ENCODE measurements around a stretch of chr2.

DNA sequence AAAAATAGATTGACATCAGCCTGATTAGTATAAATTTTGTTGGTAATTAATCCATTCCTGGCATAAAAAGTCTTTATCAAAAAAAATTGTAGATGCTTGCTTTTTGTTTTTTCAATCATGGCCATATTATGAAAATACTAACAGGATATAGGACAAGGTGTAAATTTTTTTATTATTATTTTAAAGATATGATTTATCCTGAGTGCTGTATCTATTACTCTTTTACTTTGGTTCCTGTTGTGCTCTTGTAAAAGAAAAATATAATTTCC is 47.3 kb downstream of the FEZ2 start:
- PRO-cap: no peak
- RAMPAGE, long total RNA, 3 experiments: no peak in any of the 3 experiments

GRCh38 chr2:36962884-36963463 is 3.4 kb downstream of the STRN start:
- PRO-cap: no peak
- RAMPAGE, long total RNA, 3 experiments: no peak in any of the 3 experiments

GRCh38 chr2:37089414-37090088 is 5.2 kb downstream of the GPATCH11 start:
- PRO-cap: no peak
- RAMPAGE, long total RNA, 3 experiments: no peak in any of the 3 experiments

DNA sequence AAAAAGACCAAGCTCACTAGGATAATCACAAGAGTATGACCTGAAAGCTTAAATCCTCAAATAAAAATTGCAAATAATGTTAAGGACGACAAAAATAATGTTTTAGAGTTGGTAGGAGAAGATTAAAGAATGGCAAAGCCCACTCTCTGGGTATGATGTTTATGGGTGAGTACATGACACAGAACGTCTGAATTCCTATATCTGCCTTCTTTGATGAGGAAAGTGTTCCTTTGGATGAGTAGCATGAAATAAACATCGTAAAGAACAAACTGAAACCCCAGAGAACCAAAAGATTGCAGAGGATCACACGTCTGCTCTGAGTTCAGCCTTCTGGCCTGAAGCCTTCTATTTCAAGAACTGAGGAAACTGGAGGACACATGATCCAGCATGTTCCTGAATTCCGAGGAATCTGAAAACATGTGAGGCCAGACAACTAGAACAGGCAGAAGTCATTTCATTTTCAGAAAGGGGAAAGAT is 8.6 kb downstream of the SULT6B1 start:
- PRO-cap: no peak
- RAMPAGE, long total RNA, 3 experiments: no peak in any of the 3 experiments

DNA sequence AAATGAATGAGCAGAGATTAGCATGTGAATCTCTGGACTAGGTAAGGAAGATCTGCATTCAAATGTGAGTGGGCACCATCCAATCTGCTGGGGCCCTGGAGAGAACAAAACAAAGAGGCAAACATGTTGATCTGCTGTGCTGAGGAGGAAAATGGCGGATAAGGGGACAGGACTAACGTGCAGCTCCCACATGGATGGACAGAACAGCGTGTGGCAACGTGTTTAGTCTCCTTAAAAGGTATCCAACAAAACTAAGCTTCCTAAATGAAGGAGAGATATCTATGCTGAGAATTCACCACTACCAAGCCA is 9.7 kb downstream of the CEBPZOS start:
- PRO-cap: no peak
- RAMPAGE, long total RNA, 3 experiments: no peak in any of the 3 experiments

DNA sequence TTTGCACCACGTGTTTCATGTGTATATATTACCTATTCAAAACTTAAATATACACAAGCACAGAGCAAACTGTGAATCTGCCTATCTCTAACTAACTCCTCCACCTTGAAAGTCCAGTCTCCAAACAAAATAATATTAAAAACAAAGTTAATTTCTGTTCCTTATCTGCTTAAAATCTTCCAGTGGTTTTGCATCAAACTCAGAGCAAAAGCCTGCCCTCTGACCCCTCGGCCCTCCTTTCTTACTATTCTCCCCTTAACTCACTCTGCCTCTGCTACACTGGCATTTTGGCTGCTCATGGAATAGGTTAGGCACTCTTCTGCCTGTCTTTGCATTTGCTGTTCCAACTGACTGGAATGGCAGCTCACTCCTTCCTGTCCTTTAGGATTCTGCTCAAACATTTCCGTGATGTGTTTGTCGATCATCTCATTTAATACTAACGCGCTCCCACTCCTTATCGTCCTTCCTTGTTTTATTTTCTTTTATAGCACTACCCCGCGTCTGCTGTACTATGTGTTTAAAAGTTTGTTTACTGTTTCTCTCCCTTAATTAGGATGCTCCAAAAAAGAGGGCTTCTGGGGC is 861 bp downstream of the CEBPZ start:
- PRO-cap: no peak
- RAMPAGE, long total RNA, 3 experiments: no peak in any of the 3 experiments

GRCh38 chr2:37324841-37325572 is 374 bp upstream of the PRKD3 start:
- PRO-cap: bidirectional peak, plus-strand start at chr2:37324909, minus-strand start at chr2:37324726
- RAMPAGE, long total RNA, 3 experiments: no peak in any of the 3 experiments

DNA sequence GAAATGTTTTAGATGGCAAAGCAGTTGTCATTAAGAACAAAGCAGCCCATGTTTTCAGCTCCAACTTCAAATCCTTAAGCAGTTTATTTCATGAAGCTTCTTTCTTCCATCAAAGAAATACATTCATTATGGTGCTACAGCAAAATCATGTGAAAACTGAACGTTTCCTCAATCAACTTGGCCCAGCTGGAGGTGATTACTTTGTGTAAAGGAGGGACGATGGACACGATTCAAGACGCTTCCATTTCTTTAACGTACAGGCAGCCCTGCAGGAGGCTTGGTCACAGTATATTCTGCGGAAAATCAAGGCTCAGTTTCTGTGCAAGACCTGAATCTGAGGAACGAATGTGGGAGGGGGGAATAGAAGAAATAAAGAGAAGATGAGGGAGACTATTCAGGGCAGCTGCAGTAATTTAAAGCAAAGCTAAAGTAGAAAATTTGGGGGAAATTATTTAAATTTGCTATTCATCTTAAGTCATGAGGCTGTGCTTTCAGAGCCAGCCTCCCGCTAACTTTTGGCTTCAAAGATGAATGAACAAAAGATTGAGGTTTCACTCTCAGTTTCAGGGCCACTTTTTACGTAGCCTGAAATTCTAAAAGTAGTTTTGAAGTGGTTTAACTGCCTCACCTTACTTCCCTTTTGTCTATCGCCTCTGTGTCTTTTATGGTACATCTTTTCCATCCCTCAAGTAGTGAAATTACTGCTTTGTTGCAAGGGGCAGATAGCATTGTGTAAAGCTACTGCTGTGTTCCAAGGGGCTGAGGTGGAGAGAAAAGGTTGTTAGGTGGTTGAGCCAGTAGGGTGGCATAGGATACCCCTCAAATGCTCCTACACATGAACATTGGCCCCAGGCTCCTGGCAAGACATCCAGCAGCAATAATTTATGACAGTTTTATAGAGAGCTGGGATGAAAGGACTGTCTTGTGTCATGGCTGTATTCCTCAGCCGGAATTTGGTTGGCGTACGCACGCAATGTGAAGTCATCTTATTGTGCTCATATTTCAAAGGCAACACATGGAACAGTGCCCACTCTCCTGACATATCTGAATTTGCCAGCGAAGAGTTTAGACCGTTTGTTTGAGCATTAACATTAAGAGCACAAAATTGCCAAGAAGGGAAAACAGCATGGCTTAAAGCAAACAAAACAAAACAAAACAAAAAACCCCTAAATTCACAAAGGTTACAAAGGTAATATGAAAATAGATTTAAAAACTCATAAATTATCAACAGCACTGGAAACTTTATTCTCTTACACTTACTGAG is 32.0 kb downstream of the QPCT start:
- PRO-cap: no peak
- RAMPAGE, long total RNA, 3 experiments: no peak in any of the 3 experiments

DNA sequence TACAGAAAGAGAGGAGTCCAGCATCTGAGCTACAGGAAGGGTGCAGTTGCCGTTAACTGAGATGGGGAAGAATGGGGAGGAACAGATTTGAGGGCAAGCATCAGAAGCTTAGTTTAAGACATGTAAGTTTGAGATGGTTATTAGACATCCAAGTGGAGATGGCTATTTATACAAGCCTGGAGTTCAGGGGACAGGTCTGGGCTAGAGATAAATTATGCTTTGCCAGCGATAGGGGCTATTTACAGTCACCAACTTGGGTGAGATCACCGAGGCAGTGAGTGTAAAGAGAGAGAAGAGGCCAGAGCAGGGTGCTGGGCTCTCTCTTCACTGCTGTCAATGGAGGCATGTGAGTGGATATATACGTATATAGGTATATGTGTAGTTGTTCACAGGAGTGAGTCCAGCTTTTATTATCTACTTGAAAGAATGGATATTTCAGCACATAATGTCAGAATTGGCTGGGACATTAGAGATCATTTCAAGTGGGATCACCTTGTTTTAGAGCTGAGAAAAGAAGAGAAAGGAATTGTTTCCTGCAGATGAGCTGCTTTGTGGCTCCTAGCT is 81.0 kb downstream of the QPCT start:
- PRO-cap: no peak
- RAMPAGE, long total RNA, 3 experiments: no peak in any of the 3 experiments

- PRO-cap: no peak
- RAMPAGE, long total RNA, 3 experiments: no peak in any of the 3 experiments
Measured at GRCh38 chr2:37561624-37562177, 109.7 kb downstream of the CDC42EP3 start.

DNA sequence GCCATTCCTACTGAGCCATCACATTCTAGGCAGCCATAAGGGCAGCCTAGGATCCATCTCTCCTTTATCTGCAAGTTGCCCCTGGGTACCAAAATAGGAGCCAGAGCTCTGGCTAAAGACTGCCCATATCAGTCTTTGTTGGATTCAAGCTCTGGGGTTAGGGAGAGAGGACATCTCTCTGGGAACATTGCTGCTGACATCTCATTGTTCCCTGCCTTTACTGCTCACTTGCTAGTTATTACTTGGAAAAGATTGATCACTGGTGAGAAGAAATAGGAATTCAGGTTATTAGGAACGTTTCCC is 102.3 kb downstream of the CDC42EP3 start:
- PRO-cap: no peak
- RAMPAGE, long total RNA, 3 experiments: no peak in any of the 3 experiments

DNA sequence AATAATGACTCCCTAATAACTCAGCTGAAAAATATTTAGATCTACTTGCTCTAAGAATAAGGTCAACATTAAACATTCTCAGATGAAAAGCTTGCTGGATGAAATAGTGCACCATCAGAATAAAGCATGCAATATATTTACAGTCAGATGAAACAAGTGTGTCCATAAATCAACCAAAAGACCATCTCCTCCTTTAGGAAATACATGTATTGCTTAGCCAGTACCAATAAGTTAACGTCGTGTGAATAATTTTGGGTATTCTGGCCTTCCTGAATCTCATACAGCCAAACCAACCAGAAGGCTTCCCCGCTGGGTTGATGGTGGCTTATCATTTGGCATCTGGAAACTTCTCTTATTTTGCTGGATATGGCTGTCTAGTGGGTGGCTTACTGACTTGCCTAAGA is 29.4 kb downstream of the CDC42EP3 start:
- PRO-cap: no peak
- RAMPAGE, long total RNA, 3 experiments: no peak in any of the 3 experiments

GRCh38 chr2:37780994-37781379 is 109.5 kb upstream of the CDC42EP3 start:
- PRO-cap: no peak
- RAMPAGE, long total RNA, 3 experiments: no peak in any of the 3 experiments

GRCh38 chr2:37828091-37828333 is 97.1 kb upstream of the RMDN2 start:
- PRO-cap: no peak
- RAMPAGE, long total RNA, 3 experiments: no peak in any of the 3 experiments

DNA sequence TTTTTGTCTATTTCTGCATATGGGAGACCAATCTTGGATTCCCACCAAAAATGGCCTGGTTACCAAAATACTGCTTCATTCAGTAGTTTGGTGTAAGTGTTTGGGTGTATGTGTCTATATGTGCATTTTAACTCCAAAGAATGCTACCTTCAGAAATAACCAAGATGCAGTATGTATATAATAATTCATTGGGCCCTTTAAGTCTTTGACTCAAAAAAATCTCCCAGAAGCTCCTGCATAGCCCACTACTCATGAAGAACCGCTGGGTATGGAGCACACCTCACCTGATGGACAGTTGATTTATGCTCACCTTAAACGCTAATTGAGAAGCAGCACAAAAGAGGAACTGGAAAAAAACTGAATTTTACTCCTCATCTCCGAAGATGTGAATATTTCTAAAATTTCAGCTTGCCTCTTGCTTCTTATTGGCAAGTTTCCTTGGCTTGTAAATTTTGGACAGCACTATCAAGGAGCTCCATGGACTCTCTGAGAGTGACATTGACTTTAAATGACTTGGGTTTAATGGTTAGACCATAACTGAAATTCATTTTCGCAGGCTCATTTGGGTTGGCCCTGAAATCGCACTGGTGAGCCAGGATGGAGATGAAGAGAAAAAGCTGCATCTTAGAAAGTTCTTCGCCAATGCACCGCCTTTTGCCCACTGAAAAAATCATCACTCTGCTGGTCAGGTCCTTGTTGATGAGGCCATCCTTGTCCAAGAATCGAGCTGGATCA is 5.5 kb downstream of the CYP1B1 start:
- PRO-cap: no peak
- RAMPAGE, long total RNA, 3 experiments: no peak in any of the 3 experiments

DNA sequence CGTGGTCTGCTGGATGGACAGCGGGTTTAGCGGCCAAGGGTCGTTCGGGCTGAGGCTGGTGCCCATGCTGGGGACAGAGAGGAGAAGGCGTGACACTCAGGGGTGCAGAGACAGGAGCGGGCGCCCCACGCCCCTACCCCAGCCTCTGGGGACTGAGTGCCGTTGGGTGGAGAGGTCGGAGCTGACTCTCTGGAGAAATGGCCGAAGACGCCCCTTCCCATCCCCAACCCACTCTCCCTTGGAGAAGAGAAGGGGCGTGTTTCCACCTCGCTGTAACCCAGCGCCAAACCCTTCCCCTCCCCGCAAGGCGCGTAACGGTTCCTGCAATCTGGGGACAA is 659 bp downstream of the CYP1B1 start:
- PRO-cap: no peak
- RAMPAGE, long total RNA, 3 experiments: no peak in any of the 3 experiments

- PRO-cap: no peak
- RAMPAGE, long total RNA, 3 experiments: no peak in any of the 3 experiments
Measured at GRCh38 chr2:38109353-38110338, 33.7 kb upstream of the CYP1B1 start.

GRCh38 chr2:38603417-38603718 is 640 bp upstream of the HNRNPLL start:
- PRO-cap: no peak
- RAMPAGE, long total RNA, 3 experiments: no peak in any of the 3 experiments

GRCh38 chr2:38682765-38682978 is 16.8 kb downstream of the GALM start:
- PRO-cap: no peak
- RAMPAGE, long total RNA, 3 experiments: no peak in any of the 3 experiments

DNA sequence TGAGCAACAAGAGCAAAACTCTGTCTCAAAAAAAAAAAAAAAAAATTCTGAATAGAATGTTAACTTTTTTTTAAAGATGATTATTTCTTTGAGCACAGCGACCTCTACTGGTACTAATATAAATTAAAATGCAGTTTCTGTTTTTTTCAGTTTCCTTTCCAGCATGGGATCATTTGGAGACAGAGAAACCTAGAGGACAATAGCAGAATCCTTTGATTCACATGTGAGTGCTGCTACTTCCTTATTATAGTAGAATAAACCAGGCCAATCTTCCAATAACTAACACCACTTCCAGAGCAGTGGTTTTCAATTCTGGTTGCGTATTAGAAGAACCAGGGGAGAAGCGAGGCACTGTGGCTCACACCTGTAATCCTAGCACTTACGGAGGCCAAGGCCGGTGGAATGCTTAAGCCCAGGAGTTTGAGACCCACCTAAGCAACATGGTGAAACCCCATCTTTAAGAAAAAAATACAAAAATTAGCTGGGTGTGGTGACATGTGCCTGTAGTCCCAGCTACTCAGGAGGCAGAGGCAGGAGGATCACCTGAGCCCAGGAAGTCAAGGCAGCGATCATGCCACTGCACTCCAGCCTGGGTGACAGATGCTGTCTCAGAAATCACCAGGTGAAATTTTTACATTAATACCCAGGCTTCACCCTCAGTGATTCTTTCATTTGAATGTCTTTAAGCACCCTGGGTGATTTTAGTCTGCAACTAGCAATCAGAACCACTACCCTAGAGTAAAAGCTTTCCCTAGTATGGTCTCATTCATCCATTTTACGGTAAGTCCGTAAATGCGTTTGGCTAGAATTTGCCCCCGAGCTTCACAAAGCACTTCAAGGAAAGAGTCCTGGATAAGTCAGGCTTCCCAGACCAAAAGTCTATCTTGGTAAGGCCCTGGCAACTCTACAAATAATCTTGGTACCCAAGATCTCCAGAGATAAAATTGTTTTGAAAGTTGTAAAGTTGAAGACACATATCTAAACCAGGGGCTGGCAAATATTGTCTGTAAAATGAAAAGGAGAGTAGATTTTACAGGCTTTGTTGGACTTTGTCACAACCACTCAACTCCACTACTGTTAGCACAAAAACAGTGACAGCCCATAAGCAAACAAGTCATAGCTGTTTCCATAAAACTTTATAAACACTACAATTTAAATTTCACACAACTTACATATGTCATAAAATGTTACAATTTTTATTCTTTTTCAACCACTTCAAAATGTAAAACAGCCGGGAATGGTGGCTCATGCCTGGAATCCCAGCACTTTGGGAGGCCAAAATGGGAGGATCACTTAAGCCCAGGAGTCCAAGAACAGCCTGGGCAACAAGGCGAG is 9.7 kb downstream of the SRSF7 start:
- PRO-cap: no peak
- RAMPAGE, long total RNA, 3 experiments: no peak in any of the 3 experiments

Data from gastrocnemius medialis (tissue), 3 donors.